ENCODE measurements around the genes SLC45A3, AVPR1B and IKBKE.

GRCh38 chr1:205301731-205302305 lies 19.7 kb downstream of the NUAK2 start:
- PRO-cap = no peak

GRCh38 chr1:205313508-205314650 lies 7.7 kb downstream of the NUAK2 start:
- PRO-cap = bidirectional peak, plus-strand start at chr1:205314054, minus-strand start at chr1:205313838; unidirectional peak, minus-strand start at chr1:205314120

DNA sequence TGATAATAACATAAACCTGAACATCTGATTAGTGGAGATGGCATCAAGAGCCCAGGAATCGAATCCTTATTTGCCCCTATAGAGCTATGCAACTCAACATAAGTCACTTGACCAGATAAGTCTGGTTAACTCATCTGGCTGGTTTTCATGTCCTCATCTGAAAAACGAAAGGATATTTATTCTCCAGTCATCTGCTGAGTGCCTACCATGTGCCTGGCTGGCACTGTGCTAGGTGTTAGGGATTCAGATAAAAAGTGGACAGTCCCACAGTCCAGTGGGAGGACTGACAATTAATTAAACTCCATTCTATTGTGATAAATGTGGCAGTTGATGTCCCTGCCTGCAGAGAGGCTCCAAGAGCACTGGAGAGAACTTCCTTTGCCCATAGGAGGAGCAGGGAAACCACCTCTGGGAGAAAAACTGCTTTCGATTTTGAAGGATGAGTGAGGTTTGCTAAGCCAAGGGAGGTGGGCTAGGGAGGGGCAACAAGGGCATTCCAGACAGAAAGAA lies 5.4 kb downstream of the NUAK2 start:
- PRO-cap = no peak

DNA sequence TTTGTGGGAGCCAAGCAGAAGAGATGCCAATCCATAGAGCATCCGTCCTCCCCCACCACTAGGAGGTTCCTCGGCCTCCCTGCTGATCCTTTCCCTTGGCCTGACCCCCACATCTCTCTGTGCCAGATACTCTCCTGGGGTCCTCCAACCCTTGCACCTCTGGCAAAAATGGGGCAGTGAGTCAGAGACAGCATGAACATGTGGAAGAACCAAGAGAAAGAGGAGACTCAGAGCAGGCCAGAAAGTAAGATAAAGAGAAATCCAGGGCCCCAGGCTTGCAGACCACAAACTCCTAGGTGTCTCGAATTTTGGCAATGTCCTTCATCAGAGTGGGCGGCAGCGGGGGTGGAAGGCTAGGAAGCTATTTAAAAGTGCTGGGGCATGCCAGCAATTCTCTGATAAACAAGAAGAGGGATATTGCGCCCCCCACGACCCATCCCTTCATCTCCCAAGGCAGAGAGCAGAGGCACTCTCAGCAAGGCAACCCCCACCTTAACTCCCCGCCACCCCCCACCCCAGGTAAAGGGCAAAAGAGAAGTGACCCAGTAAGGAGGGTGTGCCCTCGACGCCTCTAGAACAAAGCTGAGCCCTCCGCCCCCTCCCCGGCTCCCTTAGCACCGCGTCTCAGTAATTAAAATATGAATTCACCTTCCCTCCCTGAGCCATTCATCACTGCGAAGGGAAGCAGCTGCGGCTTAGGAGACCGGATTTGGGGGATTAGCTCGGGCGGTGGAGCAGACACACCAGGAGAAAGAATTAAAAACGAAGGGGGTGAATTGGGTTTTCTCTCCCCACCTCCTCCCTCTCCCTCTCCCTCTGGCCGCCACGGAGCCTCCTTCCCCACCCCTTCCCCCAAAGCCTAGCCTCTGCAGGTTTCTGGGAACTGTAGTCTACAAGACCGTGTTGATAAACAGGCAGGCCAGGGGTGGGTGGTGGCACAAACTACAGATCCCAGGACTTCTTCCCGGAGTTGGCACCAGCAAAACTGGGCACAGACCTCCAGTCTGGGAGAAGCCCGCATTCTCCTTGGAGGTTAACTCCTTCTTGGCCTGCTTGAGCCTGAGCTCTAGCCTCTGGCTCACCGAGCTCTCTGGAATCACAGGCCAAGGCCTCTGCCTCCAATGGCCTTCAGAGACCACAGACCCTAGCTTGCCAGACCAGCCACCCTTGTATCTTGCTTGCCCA lies 11.1 kb downstream of the BLACAT1 start:
- PRO-cap = no peak

GRCh38 chr1:205519823-205520203 lies 15.3 kb downstream of the CDK18 start:
- PRO-cap = no peak

GRCh38 chr1:205672952-205673622 lies 7.2 kb downstream of the SLC45A3 start:
- PRO-cap = no peak

DNA sequence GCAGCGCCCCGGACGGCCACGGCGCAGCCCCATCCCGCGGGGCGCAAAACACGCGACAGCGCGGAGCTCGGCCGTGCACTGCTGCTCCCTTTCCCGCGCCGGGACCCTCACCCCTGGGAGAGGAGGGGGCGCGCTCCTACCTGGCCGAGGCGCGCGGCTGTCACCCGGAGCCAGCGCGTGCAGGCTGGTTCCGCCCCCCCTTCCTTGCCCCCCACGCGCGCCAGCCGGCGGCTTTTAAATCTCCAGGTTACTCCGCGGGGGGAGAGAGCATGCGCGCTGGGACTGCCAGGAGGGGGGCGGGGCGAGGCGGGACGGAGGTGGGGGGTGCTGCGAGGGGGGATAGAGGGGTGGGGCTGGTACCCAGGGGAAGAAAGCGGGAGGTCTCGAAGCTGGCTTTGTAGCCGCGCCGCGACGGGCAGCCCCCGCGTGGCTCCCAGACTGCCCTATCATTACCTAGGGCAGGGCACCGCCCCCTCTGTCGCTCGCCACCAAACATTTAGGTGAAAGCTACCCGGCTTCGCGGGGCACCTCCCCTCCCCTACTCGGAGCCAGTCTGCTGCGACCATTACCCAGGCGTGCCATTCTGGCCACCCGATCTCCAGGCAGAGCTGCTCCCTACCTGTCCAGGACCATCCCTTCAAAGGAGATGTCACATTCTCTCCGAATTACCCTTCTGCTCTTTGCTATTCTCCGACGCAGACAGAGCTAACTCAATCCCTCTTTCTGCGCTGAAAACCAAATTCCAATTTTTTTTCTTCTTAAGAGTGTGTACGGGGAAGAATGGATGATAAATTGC lies at the start of gene SLC45A3:
Gene SLC45A3, minus strand, starts transcription at position 256 of the 796 bp plus-strand sequence.
- PRO-cap = bidirectional peak, plus-strand start at position 359 of the sequence, minus-strand start at position 206 of the sequence

DNA sequence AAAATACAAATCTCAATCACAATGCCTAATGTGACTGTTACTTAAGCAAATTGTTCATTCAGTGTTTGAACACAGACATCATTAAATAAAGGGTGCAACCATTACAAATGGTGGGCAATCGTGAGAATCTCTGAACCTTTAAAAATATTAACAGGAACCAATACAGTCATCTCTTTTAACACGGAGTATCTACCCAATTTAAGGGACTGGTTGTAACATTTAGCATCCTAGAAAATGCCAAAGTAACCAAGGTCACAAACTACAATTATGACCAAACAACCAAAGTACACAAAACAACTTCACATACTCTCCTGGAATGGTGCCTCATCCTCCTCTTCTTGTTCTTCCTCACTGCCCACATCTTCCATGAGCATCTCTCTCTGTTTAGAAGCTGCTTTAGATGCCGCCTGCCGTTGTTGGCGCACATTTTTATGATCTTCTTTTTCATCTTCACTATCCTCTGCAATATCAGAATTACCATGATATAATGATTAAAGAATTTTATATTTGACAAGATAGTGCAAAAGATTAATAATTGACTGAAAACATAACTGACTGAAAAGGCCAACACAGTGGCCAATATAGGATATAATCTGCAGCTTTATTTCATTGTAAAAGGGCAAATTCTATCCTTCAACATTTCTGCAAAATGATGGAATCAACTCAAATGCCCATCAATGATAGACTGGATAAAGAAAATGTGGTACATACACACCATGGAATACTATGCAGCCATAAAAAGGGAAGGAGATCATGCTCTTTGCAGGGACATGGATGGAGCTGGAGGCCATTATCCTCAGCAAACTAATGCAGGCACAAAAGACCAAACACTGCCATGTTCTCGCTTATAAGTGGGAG lies 29.6 kb downstream of the NUCKS1 start:
- PRO-cap = no peak

GRCh38 chr1:205805233-205805760 lies 7.7 kb downstream of the SLC41A1 start:
- PRO-cap = no peak

- PRO-cap = no peak
Measured at GRCh38 chr1:205814116-205814669, 1.2 kb upstream of the SLC41A1 start.

GRCh38 chr1:205933589-205934174 lies 9.6 kb downstream of the SLC26A9 start:
- PRO-cap = no peak

GRCh38 chr1:206116983-206118233 lies at the start of gene AVPR1B:
Gene AVPR1B (minus strand): TSS chr1:206117388.
- PRO-cap = no peak

- PRO-cap = no peak
Measured at GRCh38 chr1:206453942-206454875, 16.1 kb upstream of the IKBKE start.

DNA sequence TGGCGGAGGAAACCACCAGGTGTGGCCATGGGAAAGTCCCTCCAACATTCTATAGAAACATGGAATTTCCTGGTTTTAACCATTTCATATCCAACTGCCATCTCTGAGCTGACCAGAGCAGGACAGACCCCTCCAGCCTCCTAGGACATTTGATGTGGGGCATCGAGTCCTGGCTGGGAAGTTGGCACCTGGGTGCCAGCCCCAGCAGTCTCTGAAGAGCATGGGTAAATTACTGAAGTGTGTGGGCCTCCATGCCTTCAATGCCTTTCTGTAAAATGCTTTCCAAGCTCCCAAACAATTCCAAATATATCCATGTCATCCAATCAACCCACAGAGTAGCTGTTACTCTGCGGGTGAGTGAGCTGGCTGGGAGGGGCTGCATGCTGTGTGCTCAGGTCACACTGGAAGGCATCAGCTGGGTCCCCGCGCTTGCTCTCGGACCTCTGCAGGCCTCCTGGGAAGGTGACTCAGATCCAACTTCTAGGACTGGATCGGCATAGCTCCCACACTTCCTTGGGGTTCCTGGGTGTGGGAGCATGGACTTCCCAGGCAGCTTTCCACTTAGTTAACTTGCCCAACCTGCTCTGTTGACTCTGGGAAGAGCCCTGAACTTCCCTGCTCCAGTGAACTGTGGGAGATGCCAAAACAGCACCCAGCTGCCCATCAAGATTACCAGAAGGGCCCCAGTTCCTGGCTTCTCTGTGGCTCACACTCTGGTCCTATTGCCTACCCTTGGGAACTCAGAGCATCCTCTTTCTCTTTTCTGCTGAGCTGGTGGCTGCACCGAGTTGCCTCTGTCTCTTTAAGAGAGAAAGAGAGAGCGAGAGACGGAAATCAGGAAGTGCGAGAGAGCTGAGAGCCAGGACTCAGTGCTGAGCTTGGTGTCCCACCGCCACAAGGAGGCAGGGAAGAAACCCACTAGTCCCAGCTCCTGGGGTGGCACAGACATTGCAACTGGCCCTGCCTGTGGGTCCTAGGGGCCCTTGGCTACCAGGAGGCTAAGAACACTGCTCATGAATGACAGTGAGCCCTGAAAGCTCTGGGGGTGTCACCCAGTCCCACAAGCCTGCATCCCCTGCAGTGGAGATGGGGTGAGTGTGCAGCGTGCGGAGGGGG lies at the start of gene IKBKE:
Gene IKBKE, plus strand, starts transcription at position 869 of the 1,116 bp plus-strand sequence.
- PRO-cap = bidirectional peak, plus-strand start at position 846 of the sequence, minus-strand start at position 724 of the sequence

- PRO-cap = no peak
Measured at GRCh38 chr1:206471554-206471915, 1.3 kb downstream of the IKBKE start.

DNA sequence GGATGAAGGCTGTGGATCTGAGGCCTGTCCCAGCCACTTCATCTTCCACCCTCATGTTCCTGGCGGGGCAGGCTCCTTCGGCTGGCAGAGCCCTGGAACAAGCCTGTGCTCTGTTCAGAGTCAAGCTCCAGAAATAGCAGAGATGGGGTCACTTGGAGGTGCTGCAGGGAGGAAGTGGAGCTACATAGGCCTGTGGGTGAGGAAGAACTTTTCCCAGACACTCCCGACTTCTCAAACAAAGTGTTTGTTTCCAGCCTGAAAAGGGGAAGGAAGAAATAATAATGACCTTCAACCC lies 16.7 kb downstream of the IKBKE start:
- PRO-cap = no peak

DNA sequence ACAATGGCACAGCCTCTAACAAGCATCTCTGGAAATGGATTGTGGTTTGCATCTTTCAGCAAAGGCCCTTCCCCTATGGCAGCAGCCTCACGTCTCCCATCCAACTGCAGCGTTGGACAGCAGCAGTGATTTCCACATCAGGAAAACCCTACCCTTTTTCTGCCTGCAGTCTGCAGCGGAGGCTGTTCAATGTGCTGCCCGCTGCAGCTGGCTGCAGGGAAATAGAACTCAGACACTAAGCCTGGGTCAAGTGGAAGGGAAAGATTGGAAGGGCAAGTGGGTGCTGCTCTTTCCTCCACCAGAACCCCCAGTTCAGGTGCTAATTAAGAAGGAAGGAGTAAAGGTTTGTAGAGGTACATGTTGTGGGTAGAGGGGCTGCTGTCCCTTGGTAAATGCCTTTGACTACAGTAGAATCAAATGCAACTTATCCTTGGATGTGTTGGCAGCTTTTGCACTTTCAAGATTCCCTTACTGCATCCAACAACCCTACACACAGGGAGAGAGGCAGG lies 1.8 kb downstream of the RASSF5 start:
- PRO-cap = no peak

DNA sequence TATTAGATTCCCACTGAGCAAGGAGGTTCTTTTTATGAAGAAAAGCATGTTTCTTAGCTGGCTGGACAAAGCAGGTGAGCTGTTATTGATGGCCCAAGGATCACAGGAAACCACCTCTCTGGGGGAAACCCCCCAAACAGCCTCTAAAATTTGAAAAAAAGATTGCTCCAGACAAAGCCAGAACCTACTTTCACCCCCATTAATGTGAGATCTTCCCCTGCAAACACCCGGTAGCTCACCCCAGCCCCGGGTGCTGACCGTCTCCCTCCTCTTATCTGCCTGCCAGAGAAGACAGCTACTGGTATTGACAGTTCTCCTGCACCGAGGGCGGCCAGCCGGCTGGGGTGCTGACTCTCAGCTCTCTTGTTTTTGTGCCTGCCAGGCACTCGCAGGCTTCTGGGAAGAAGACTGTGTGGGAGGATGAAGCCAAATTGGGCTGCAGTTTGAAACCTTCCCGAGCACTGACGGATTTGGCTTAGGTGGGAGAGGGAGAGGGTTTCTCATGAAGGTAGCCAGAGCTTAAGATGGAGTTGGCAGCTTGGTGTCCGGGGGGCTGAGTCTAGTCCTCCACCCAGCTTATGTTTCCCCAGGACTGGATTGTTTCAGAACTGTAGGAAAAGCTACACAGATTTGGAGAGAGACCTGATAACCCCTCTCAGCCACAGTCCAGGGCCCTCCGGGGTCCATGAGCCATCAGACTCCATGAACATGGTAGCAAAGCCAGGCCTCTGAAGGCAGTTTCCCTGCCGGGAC lies 48.2 kb downstream of the RASSF5 start:
- PRO-cap = no peak

GRCh38 chr1:206556818-206557748 lies 49.8 kb downstream of the RASSF5 start:
- PRO-cap = bidirectional peak, plus-strand start at chr1:206557164, minus-strand start at chr1:206557157; bidirectional peak, plus-strand start at chr1:206557572, minus-strand start at chr1:206557626

- PRO-cap = bidirectional peak, plus-strand start at chr1:206573670, minus-strand start at chr1:206573508
Measured at GRCh38 chr1:206573291-206574504, 38.6 kb downstream of the EIF2D start.

All from mucosa of descending colon (tissue), 1 donor.